HTERT-HM (cell line): Measurements from ENCODE around the gene LRRTM2.

DNA sequence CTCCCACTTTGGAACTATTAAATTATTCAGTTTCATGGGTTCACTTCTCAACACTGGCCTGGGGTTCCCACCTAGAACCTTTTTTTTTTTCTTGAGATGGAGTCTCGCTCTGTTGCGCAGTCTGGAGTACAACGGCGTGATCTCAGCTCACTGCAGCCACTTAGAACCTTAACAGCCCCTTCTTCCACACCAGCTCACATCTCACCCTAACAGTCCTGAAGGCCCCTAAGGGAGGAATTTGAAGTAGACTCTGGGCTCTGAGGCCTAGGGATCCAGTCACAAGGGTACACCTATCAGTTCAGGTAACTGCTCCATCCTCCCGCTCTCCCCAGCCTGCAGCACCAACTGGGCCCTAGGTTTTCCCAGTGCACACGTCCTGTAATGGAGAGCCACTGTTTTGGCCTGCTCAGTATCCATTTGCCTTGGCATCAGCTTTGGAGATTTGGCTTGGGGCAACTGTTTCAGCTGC lies 86.5 kb upstream of the CTNNA1 start:
- RRBS, result no CpG with 5 or more reads among the region's 6 CpGs

GRCh38 chr5:138752336-138752672 lies 921 bp upstream of the CTNNA1 start:
- RRBS, result no CpG with 5 or more reads among the region's 11 CpGs

DNA sequence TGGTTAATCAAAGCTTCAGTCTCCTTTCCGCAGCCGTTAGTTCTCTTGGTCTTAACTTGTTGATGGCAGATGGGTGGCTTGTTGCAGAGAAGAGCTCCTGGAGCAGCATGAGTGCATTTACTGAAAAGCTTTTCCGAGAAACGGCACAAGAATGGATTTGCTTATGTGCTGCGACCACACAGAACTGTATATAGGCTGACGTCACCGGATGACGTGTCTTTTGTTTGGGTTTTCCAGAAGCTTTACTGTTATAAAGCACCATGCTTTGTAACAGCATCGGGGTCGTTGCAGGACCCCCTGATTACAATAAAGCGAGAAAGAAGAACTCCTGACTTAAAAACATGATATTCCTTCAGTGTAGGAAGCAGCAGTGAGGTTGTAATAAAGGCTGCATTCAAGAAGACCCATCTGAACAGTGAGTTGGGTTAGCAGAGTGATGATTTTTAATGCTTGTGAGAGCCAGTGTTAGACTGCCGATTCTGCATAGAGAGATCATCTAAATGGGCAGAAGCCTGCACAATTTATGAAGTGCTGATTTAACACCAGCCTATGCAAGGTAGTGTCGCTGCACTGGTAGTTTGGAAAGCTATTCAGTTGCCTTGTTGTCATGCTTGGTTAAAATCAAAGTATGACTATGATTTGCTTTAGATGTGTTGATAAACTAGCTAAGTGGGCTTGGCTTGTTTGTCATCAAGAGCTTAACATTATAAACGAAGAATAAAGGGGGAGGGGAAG lies at the start of gene LRRTM2:
LRRTM2 (minus strand) TSS at position 153 of the 735 bp plus-strand sequence.
- RRBS, result no CpG with 5 or more reads among the region's 14 CpGs

DNA sequence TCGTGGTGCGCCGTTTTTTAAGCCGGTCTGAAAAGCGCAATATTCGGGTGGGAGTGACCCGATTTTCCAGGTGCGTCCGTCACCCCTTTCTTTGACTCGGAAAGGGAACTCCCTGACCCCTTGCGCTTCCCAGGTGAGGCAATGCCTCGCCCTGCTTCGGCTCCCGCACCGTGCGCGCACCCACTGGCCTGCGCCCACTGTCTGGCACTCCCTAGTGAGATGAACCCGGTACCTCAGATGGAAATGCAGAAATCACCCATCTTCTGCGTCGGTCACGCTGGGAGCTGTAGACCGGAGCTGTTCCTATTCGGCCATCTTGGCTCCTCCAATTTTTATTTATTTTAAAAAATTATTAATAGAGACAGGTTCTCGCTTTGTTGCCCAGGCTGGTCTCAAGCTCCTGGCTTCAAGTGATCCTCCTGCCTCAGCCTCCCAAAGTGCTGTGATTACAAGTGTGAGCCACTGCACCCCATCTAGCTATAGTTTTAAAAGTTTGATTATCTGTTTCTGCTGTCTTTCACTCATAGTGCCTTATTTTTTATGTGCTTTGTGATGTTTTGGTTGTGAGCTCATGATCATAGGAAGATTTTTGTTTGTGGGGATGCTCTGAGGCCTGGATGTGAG lies 136.1 kb upstream of the LRRTM2 start:
- RRBS, result no CpG with 5 or more reads among the region's 25 CpGs

DNA sequence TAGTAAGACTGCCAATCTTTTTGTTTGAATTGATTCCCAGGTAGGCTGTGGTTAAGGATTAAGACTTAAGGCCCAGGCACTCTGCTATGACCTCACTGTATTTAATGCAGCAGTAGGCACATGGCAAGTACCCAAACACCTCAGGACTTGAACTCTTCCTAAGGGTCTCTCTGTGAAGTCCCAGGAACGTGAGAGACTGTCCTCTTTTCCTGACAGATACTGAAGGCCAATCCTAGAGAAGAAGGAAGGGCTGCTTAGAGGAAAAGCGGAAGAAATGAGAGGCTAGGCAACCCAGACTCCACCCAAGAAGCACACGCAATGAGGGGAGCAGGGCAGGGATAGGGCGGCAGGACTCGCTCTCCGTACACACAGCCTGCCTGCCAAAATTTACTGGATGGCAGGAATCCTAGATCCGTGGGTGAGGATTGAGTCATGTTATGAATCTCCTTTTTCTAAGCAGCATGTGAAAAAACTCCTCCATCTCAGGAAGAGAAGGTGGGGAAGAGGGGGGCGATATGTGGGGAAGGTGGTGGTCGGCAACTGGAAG lies 93.4 kb downstream of the SIL1 start:
- RRBS, result no CpG with 5 or more reads among the region's 9 CpGs

DNA sequence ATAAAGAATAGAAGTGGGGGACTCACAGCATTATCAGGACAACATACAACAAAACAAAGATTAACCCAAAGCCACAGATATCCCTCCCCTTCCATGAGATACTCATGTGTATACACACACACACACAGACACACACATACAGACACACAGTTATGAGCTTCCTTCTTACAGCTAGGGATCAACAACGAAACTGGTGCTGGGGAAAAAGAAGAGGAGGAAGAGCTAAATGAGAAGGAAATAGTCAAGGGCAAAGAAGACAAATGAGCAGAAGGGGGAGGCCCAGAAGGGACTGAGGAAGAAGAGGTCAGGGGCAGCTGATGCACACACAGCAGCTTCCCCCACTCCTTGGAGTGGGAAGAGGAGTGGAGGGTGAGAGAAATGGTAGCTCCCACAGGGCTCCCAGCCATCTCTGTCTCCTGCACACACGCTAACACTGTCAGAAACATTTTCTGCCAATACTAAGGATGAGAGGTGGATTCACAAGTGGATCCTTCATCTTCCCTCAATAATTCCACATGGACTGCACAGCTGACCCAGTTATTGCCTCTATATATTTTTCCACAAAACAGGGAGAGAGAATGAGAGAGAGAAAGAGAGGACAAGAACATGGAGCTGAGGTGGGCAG lies 66.1 kb downstream of the SIL1 start:
- RRBS, result no CpG with 5 or more reads among the region's 2 CpGs

- RRBS, result no CpG with 5 or more reads among the region's 2 CpGs
Measured at GRCh38 chr5:139321670-139322094, 20.0 kb upstream of the PAIP2 start.

DNA sequence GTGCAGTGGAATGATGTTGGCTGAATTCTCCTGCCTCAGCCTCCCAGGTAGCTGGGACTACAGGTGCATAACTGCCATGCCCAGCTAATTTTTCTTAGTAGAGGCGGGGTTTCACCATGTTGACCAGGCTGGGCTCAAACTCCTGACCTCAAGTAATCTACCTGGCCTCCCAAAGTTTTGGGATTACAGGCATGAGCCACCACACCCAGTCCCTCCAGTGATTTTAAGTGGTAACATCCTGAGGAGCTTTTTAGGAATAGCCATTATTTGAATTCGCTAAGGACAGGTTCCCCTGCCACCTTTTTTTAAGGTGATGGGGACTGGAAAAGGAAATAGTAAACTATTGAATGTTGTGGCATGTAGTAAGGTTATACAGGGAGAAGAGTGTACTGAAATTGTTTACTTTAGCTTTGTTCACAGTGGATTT lies 9.7 kb upstream of the PAIP2 start:
- RRBS, result no CpG with 5 or more reads among the region's 2 CpGs

GRCh38 chr5:139368508-139369336 lies 14.4 kb downstream of the SLC23A1 start:
- RRBS, result no CpG with 5 or more reads among the region's 3 CpGs

GRCh38 chr5:139379599-139380053 lies 3.5 kb downstream of the SLC23A1 start:
- RRBS, result no CpG with 5 or more reads among the region's 10 CpGs

- RRBS, result 51% methylated on average over 19 of the region's 79 CpGs
Measured at GRCh38 chr5:139392119-139392914, 2.6 kb downstream of the PROB1 start.

DNA sequence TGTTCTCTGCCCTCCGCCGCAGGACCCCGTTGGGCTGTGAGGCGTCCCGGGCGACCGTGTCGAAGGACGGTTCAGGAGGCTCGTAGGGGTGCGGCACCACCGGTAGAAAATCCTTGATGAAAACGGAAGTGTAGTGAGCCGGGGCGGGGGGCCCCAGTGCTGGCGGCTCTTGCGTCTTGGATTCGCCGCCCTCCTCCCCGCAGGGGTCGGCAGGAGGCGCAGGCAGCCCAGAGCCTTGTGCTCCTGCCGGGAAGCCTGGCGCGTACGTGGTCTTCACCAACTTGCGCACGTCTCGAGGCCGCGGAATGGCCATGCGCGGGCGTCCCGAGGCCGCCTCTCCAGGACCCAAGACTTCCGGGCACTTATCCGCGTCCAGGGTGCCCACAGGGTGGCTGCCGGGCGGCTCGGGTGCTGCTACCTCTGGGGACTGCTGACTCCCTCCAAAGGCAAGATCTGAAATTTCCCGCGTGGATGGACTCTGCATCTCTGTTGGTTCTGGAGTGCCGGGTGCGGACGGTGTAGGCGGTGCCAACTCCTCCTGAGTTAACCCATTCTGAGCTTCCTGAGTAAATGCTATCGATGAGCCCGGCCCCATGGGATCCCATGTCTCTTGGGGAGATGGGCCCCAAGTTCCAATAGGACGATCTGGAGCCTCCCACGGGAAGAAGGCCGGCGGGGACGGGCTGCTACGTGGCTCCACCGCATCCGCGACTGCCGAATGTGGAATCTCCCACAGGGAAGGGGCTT lies 1.8 kb downstream of the PROB1 start:
- RRBS, result 32% methylated on average over 38 of the region's 60 CpGs

DNA sequence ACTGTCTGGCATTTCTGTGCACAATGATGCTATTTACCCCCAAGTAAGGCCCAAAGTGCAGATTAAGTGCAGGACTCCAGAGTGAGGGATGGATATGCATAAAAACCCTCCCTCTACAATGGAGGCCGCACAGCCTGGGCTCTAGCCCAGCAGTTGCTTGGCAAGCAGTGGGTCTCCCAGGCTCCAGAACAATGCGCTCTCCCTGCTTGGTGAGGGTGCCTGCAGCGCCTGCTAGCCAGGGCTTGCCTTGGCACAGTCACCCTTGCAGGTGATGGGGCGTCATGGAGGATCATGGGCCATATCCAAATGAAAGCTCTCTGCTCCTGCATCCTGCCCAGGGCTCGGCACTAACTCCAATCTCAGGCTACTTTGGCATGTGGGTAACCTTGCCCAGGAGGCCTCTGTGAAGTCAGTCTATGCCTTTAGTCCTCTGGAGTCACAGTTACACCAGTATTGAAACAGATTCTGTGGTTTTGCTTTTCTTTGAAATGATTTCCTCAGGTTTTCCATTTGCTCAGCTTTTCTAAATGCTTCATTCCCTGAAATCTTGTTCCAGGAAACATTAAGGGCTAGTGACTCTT lies 11.5 kb upstream of the SPATA24 start:
- RRBS, result no CpG with 5 or more reads among the region's 5 CpGs

- RRBS, result no CpG with 5 or more reads among the region's 14 CpGs
Measured at GRCh38 chr5:139454671-139455503, 7.7 kb downstream of the ECSCR start.

DNA sequence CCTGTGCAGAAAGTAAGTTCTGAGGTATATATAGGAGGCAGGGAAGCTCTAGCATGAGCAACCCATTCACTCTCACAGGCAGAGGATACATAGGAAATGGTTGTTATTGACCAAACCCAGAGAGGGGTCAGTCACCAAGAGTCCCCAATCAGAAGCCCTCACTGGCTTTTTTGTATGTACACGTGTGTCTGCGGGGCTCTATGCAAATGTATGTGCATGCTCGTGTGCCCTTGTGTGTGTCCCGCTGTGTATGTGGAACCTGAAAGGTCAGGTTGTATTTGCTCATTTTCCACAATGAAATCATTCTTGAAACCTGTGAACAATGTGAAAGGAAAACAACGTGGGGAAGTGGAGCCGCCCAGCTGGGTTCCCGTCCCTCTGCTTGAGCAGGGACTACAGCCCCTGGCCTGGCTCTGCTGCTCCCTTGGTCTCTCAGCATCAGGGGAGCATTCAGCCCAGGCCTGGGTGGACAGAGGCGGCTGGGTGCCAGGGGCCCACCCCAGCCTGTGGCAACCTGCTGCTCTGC lies 3.2 kb downstream of the ECSCR start:
- RRBS, result no CpG with 5 or more reads among the region's 8 CpGs

DNA sequence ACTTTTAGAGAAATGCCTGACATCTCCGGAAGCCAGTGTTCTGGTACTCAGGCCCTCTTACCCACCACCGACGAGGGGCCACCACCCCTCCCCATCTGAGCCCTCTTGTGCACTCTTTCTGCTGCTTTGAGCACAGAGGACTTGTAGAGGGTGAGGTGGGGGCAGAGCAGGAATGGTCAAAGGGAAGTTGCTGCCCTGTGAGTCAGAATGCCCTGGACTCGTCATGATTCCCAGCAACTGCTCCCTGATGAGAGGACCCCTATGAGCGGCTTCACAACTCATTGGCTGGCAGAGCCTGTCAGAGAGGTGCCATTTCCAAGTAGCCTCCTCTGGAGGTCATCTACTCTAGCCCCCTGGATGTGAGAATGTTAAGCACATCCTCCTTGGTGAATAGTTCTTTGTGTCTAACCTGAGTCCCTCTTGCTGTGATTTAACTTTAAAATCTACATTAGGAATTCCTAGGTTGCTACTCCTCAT lies 813 bp downstream of the ECSCR start:
- RRBS, result no CpG with 5 or more reads among the region's 5 CpGs

DNA sequence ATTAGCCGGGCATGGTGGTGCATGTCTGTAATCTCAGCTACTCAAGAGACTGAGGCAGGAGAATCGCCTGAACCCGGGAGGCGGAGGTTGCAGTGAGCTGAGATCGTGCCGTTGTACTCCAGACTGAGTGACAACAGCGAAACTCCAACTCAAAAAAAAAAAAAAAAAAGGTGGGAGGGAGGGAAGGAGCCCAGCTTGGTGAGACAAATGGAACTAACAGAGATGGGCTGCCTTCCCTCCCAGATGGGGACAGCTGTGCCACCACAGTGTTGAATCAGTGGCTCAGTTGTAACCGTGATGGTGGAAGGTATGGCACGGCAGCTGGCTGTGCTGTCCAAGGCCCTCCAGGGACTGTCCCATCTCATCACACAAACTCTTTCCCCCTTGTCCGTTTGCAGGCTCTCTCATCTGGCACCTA lies 4.0 kb downstream of the SMIM33 start:
- RRBS, result no CpG with 5 or more reads among the region's 10 CpGs

DNA sequence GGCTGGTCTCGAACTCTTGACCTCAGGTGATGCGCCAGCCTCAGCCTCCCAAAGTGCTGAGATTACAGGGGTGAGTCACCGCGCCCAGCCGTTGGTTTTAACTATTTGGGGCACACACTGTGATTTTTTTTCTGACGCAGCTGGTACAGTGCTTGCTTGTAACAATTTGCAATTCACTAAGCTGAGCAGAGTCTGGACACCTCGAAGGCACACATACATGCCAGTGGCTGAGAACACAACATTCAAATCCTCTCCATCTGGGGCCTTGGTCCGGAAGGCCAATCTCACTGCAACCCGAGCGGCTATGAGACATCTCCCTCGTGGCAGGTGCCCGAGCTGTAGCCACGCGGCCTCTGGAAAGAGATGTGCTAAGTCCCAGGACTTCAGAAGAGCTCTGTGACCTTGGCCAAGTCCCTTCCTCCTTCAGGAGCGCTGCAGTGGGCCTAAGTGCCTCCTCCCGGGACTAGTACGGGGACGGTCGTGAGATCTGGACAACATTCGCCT lies 545 bp upstream of the UBE2D2 start:
- RRBS, result no CpG with 5 or more reads among the region's 20 CpGs

GRCh38 chr5:139561637-139562560 lies 760 bp downstream of the UBE2D2 start:
- RRBS, result 1% methylated on average over 24 of the region's 60 CpGs

DNA sequence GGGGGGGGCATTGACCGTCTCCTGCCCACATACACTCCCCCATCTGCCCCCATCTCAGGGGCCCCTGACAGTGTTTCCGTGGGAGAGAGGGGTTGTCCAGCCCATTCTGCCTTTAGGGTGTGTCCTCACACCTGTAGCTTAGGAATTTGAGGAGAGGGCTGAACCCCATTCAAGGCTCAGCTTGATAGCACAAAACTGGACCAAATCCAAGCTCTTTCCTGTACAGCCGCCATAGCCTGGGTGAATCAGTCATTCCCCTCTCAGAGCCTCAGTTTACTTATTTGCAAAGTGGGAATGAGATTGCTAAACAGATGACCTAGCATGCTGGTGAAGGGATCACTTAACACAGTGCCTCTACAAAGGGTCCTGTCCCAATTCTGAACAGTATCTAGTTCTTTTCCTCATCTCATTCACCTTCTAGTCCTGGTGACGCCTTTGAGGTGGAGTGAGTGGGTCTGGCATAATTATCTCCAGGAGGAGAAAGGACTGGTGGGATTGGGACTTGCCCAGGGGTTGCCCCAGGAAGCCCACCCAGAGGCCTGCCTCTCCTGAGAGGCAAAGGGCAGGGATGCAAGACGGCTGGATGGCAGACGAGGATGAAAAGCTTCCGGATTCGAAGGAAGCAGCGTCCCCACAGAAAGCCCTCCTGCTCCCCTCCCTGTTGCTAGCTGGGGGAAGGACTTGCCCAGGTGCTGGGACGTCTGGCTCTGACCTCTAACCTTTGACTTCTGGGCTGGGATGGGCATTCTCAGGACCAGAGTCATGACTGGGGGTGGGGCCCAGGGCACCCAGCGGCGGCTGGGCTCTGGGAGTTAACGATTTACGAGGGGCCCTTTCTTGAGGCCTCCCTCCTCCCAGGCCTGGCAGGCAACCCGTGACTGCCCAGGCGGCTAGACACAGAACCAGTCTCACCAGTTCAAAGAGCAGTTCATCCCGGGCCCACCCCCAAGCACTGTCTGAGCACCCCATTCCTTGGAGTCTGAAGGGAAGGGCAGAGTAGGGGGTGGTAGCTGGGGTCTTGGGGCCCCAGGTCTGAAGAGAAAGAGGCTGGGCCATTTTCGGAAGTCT lies 5.5 kb upstream of the CXXC5 start:
- RRBS, result no CpG with 5 or more reads among the region's 18 CpGs